Tibial artery (tissue), 1 donor: Measurements from ENCODE around the genes APOBEC3H and SYNGR1.

- PRO-cap, result no peak
These were observed 10.7 kb downstream of the APOBEC3B start for GRCh38 chr22:38992591-38993551.

- PRO-cap, result no peak
These were observed at the start of gene APOBEC3H for GRCh38 chr22:39097011-39097645. APOBEC3H (plus strand) TSS chr22:39097244.

GRCh38 chr22:39131182-39131866, 21.2 kb downstream of the CBX7 start:
- PRO-cap, result no peak

GRCh38 chr22:39179395-39179885, 27.0 kb upstream of the CBX7 start:
- PRO-cap, result no peak

DNA sequence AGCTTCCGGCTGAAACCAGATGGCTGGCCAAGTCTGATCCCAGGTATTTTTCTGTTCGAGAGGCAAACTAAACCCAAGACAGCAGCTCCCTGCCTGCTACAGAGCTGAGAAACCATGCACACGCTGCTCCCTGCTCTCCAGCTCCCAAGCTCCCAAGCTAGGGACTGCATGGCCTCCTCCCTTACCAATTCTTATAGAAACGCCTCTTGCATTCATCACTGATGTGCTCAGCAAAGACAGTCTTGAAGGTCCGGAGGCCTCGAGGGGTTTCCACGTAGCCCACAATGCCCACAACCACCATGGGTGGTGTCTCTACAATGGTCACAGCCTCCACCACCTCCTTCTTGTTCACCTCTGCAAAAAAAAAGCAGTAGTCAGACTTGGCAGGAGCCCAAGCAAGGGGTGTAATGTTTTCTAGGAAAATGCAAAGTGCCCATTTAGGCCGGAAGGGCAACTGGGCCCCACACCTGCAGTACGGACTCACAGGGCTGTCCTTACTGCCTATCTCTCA, 2.1 kb downstream of the RPL3 start:
- PRO-cap, result no peak

DNA sequence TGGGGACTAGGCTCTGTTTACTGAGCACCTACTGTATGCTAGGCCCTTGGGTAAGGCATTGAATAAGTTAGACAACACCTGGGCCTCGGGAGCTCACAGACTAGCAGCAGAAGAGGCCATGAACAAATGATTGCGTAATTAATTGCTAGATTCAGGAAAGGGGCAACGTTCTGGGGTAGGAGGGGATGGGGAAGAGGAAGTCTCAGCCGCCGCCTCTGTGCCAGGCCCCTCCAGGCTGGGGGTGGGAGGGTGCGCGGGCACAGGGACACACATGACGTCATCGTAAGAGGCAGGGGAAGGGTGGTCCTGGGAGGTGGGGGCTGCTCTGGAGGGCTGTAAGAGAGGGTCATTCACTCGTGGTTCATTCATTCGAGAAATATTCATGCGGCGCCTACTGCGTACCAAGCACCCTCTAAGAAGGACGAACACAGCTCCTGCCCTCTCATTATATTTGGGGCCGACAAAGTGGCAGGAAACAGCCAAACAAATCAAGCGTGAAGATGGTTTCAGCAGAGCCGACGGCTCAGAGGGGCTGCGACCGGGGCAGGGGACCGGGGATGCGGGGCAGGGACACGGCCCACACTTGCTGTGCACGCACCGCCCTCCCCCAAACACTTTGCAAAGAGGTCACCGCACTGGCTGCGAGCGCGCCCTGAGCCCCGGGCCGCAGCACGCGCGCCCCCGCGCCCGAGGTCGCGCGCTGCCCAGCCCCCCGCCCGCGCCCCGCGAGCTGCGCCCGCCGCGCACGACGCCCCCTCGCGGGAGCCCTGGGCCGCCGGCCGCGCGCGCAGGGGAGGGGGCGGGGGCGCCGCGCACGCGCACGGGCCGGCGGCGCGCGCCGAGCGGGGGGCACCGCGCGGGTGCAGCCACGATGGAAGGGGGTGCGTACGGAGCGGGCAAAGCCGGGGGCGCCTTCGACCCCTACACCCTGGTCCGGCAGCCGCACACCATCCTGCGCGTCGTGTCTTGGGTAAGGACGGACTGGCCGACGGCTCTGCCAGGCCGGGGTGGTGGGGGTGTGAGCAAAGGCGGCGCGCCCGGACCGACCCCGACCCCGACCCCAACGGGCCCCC, at the start of gene SYNGR1:
Gene SYNGR1 (plus strand): TSS at position 852 of the 1,073 bp plus-strand sequence.
- PRO-cap, result bidirectional peak, plus-strand start at position 821 of the sequence, minus-strand start at position 702 of the sequence

DNA sequence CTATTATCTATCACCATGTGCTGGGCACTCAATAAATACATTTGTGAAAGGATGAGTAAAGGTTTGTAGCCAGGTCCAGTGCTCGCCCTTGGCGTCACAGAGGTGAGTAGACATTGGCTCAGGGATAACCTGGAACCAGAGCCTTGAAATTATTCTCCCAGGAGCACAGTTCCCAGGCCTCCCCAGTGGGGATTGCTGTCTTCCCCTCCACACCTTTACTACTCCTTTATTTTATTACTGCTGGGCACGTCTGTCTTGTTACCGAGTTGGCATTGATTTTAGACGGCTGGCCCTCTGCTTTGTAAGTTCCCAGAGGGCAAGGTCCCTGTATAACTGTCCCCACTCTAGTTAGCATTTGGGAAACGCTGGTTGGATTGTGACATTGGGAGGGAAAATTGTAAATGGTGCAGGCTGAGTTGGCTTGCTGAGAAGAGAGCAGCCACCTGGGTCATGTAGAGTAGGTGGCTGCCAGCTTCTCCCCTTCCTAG, 1.6 kb downstream of the TAB1 start:
- PRO-cap, result no peak

- PRO-cap, result unidirectional peak, minus-strand start at chr22:39405903
These were observed 6.0 kb downstream of the TAB1 start for GRCh38 chr22:39405369-39406104.

DNA sequence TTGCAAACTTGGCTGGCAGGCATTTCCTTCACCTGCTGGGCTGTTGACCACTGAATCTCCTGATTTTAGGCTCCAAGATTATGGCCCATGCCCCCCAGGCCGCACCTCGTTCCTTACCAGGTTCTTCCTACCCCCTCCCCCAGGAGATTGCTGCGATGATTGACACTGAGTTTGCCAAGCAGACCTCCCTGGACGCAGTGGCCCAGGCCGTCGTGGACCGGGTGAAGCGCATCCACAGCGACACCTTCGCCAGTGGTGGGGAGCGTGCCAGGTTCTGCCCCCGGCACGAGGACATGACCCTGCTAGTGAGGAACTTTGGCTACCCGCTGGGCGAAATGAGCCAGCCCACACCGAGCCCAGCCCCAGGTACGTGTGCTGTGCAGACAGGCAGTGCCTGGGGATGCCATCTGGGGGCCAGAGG, 27.0 kb downstream of the TAB1 start:
- PRO-cap, result no peak

GRCh38 chr22:39468730-39469456, 12.1 kb downstream of the MGAT3 start:
- PRO-cap, result no peak

DNA sequence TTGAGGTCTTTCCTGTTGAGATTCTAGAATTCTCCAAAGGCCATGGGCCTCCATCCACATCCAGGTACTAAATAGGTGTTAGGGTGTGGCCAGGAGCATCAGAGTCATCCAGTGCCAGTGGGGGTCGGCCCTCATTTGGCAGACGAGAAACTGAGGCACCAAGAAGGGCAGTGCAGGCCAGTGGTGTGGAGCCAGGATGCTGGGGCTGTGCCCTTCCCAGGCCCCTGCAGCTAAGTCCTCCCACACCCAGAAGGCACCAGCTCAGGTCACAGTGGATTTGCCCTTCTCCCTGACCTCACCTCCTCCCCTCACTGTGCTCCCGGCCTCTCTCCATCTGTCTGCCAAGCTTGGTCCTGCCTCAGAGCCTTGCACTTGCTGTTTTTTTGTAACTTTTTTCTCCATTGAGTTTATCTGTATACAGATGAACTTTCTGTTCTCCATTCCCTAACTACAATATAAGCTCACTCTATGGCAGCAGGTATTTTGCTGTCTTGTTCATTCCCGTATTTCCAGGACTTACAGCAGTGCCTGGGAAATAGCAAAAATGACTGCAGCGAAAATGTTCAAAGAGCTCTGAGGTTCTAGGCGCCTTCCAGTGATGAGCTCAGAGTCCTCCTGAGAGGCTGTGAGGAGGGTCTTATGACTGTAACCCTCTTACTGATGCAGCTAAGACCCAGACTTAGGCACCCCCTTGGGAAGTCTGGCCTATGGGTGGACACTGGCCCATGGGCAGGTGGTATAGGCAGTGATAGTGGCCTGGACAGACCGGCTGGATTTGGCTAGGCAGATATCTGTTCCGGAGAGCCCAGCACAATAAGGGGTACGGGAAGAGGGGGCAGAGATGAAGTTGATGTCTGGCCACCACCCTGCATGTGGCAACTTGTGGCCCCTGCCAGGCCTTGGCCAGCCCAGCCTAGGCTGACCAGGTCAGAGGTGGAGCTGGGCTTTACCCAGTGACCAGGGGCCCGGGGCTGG, 4.4 kb downstream of the ATF4 start:
- PRO-cap, result no peak

GRCh38 chr22:39557355-39557930, 13.1 kb upstream of the CACNA1I start:
- PRO-cap, result no peak

GRCh38 chr22:39634335-39635135, 64.0 kb downstream of the CACNA1I start:
- PRO-cap, result no peak

DNA sequence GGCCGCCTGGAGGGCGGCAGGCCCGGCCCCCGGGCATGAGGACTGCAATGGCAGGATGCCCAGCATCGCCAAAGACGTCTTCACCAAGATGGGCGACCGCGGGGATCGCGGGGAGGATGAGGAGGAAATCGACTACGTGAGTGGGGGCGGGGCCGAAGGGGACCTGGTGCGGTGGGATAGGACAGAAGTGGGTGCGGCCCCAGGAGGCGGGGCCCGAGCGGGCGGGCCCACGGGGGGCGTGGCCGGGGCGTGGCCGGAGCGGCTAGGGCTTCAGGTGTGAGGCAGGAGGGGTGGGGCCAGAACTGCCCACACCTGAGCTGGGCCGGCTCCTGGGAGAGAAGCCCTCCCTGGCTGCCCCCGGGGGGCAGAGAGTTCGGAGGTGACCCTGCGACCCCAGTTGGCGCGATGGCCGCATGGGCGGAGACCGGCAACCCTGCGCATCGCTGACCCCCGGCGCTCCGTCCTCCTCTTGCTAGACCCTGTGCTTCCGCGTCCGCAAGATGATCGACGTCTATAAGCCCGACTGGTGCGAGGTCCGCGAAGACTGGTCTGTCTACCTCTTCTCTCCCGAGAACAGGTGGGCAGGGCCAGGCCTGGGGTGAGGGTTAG, 91.9 kb downstream of the CACNA1I start:
- PRO-cap, result no peak

- PRO-cap, result no peak
These were observed 153.2 kb downstream of the CACNA1I start for GRCh38 chr22:39723633-39724356.

GRCh38 chr22:39840073-39840359, 53.5 kb downstream of the ENTHD1 start:
- PRO-cap, result no peak

DNA sequence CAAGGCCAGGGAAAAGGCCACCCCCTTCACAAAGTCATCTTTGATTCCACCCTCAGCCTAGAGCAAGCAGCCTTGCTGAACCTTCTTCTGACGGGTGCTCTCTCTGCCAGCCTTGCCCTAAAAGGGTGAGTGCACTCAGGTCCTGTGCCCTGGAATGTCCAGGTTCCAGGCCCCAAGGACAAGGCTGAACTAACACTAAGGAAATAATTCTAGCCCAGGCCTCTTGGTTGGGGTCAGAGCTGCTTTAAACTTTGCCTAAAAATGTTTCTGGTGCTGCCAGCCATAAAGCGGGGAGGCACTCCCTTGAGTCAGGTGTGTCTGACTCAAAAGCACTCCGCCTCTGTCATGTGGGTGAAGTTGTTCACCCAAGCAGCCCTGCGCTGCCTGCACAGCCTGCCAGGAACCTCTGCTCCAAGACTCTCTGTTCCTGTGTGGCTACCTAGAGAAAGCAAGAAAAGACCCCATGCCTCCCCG, 9.2 kb upstream of the FAM83F start:
- PRO-cap, result no peak

GRCh38 chr22:39991931-39992624, 2.7 kb upstream of the FAM83F start:
- PRO-cap, result no peak

- PRO-cap, result no peak
These were observed 81.9 kb downstream of the FAM83F start for GRCh38 chr22:40076640-40077025.

GRCh38 chr22:40083982-40084550, 89.3 kb downstream of the FAM83F start:
- PRO-cap, result no peak